Left ventricle myocardium (tissue), 1 donor: Measurements from ENCODE around the gene RBP3.

GRCh38 chr10:45871430-45872179, 24.3 kb upstream of the AGAP4 start:
- PRO-cap: no peak

DNA sequence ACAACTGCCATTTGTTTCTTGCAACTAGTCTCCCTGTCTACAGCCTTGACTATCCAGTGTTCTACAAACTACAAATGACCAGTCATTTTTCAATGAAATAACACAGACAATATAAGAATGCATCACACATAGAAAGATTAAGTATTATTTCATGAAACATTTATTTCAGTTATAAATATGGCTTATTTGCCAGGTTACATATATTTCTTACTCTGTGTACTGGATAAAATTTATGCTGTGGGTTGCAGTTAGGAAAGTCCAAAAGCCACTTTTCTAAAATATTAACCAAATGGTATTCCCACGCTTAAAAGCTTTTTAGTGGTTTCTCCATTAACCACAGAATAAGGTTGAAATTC, 2.6 kb upstream of the TIMM23 start:
- PRO-cap: no peak

GRCh38 chr10:45970074-45970947, 2.0 kb upstream of the TIMM23 start:
- PRO-cap: no peak

- PRO-cap: no peak
Observed at GRCh38 chr10:45998105-45998976, 26.1 kb downstream of the TIMM23 start.

DNA sequence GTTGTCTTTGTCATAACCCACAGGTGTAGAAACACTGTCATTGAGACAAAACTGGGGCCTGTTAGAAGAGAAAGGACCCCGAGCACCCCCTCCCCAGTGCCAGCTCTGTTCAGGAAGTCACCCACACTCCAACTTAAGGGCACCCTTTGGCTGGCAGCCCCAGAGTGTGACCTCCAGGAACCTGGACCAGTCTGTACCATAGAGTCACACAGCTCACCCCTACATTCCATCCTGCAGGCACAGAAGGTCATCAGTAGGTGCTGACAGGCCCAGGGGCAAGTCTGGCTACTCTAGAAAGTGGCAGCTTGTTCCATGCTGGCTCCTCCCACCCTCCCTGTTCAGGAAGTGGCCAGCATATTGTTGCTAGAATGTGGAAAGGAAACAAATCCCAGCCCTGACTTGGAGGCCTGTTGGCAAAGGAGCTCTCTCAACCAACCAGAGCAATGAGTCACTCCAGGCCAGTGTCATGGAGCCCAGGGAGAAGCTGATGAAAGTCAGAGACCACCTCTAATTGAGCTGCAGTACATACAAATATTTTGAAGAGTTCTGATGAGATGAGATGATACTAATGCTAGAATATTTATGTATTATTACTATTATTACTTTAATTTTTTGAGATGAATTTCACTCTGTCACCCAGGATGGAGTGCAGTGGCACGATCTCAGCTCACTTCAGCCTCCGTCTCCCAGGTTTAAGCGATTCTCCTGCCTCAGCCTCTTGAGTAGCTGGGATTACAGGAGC, 3.3 kb upstream of the NCOA4 start:
- PRO-cap: no peak

GRCh38 chr10:46268496-46268908, 18.3 kb upstream of the ANTXRL start:
- PRO-cap: no peak

GRCh38 chr10:46291962-46292749, 5.4 kb downstream of the ANTXRL start:
- PRO-cap: no peak

DNA sequence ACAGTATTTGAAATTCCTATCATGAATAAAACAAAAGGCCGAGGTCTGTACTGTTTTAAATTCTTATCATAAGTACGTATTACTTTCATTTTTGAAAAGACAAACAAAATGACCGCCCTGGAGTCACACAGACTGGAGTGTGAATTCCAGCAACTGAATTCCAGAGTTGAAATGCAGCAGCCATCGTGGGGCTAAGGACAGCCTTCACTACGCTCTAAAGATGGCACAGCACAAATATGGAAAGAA, 16.5 kb downstream of the GPRIN2 start:
- PRO-cap: no peak

GRCh38 chr10:47137682-47138043, 162.3 kb upstream of the GDF10 start:
- PRO-cap: no peak

GRCh38 chr10:47348224-47348591, at the start of gene RBP3:
Gene RBP3 (plus strand): TSS chr10:47348363.
- PRO-cap: no peak

GRCh38 chr10:48251491-48252229, 22.8 kb downstream of the FRMPD2 start:
- PRO-cap: no peak

DNA sequence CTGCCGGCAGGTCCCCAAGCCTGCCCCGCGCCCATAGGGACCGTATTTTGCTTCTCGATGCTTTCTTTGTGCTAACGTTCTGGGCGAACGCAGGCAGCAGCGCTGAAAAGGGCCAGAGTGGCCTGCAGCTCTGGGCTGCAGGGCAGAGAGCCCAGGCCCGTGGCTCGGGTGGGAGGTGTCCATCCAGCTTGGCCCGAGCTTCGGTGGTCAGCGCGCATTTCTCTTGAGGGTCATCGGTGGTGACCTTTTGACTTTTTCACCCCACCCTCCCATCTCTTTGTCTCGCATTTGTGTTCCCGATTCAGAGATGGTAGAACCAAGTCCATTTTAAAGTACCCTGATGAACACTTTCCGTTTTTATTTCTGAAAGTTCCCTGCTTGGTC, 771 bp downstream of the MAPK8 start:
- PRO-cap: no peak

GRCh38 chr10:48625072-48625380, 20.2 kb upstream of the ARHGAP22 start:
- PRO-cap: no peak

- PRO-cap: no peak
Observed at GRCh38 chr10:48683705-48684369, 836 bp upstream of the WDFY4 start.

GRCh38 chr10:49001200-49001726, 61.6 kb upstream of the LRRC18 start:
- PRO-cap: unidirectional peak, plus-strand start at chr10:49001598

DNA sequence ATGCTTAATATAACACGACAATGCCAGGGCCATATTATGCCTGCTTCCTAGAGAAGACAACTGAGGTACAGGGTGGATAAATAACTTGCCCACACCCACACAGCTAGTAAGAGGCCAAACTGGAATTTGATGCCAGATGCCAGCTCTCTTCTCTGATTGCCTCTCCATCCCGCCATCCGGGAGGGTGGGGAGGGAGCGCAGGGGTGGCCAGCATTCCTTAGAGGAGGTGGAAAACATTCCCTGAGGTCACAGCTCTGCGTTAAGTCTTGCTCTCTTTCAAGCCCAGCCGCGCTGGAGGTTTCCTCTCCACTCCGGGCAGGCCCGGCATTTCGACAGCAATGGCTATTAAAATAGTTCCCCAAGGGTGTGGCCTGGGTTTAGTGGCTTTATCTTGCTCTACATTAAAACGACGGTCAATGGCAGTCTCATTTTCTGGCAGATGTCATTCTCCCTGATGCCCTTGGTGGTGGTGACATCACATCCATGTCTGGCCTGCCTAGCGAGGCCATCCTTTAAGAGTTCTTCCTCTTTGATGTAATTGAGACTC, 16.1 kb upstream of the C10orf71 start:
- PRO-cap: no peak

GRCh38 chr10:49470154-49470747, 68.7 kb downstream of the ERCC6 start:
- PRO-cap: no peak

DNA sequence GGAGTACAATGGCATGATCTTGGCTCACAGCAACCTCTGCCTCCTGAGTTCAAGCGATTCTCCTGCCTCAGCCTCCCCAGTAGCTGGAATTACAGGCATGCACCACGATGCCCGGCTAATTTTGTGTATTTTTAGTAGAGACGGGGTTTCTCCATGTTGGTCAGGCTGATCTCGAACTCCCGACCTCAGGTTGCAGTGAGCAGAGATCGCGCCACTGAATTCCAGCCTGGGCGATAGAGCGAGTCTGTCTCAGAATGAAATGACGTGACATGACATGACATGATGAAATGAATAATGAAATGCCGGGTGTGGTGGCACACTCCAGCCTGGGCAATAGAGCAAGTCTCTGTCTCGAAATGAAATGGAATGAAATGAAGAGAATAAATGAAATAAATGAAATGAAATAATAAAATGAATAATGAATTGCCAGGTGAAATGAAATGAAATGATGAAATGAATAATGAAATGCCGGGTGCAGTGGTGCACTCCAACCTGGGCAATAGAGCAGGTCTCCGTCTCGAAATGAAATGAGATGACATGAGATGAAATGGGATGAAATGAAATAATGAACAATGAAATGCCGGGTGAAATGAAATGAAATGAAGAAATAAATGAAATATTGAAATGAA, 21.2 kb downstream of the TIMM23B start:
- PRO-cap: no peak

DNA sequence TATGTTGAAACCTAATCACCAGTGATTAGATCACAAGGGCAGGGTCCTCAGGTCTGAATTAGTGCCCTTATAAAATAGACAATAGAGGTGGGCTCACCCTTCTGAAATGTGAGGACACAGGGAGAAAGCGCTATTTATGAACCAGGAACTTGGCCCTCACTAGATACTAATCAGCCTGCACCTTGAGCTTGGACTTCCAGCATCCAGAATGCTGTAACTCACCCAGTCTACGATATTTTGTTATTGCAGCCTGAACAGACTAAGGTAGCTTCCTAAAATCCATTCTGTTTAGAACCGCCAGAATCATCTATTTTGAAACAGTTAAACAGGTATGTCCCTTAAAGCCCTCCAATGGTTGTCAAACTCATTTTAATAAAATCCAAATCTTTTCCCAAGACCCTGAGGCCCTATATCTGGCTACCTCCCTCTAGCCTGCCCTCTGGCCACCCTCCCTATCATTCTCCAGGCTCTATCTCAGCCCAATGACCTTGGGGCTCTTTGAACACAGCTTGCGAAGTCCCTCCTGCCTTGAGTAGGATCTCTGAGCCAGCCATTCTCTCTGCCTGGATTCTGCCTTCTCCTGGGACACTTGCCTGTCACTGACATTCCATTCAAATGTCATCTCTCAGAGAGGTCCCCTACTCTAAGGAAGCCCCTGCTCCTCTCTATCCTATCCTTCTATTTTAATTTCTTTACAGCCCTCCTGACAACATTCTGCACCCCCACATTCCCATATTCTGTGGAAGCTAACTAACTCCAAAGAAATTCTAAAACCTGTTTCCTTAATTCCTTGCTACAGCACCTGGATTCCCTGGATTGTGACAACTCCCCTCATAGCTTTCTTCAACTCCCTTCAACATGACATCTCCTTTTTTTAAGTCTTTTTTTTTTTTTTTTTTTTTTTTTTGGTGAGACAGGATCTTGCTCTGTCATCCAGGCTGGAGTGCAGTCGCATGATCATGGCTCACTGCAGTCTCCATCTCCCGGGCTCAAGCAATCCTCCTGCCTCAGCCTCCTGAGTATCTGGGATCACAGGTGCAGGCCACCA, 80.7 kb upstream of the ASAH2 start:
- PRO-cap: no peak

- PRO-cap: no peak
Observed at GRCh38 chr10:50393134-50394264, 142.2 kb upstream of the ASAH2 start.